Uterus (tissue), 7 donors: ENCODE measurements around a stretch of chr10.

GRCh38 chr10:104339056-104339455 is 791 bp upstream of the ITPRIP start:
- PRO-cap, 4 experiments, result peak in 3 of 4 experiments; most common plus-strand start chr10:104339339 (in 2); most common minus-strand start chr10:104339201 (in 1)
- RAMPAGE, long total RNA, 2 experiments, result no peak in any of the 2 experiments
- RRBS, result no CpG with 5 or more reads among the region's 20 CpGs

DNA sequence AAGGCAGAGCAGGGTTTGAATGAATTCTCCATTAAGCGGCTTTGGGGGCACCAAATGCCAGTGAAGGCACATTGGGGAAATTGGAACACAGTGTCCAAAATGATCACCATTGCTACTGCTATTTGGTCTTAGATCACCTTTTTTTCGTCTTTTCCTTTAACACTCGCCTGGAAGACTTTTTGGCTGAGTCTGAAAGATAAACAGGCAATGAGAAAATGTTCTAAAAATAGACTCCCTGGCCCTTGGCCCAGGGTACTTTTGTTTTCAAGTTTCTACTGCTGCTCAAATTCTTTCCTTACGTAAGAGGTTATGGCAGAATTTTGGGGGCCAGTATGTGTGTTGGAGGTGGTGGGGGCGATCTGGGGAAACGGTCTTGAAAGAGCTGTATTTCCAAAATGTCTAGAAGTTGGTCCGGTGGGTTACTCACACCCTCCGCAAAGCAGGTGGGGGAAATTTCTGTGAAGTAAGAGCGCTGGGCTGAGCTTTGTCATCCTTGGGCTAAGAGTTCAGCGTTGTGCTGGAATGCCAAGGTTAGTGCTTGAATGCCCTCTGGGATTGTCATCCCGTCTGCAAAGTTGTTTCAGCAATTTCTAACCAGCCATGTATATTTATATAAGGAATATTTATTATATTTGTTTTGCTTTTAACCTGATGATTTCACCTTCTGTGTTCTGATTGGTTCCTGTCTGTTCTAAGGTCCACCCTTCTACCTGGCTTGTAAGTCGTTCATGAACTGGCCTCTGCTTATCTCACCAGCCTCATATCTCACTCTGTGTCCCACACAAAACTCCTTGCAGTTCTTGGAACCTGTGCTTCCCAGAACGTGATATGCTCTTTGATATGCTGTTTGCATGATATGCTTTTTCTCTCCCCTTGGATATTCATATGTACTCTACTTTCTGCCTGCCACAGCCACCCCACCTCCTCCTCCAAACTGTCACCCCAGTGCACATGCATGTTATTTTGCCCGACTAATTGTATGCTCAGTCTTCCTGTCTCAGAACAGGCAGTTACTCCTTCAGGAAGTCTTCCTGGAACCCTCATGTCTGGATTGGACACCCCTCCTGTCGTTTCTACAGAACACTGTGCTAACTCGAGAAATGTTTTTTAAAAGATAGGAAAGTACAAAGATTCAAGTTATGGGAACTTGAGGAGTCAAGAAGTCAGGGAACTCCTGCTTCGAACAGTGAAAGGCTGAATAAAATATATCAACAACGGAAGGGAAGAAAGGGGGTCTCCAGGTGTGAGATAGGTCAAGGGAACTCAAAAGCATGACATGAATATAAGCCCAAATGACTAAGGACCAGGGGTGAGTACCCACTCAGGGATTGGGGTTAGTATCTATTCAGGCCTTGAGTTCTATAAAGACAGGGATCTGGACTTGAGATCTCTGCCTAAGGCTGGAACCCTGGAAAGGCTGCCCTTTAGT is 1.7 kb upstream of the ITPRIP start:
- PRO-cap, 4 experiments, result peak in 3 of 4 experiments; most common plus-strand start position 298 of the sequence (in 1); most common minus-strand start position 181 of the sequence (in 1)
- RAMPAGE, long total RNA, 2 experiments, result no peak in any of the 2 experiments
- RRBS, result no CpG with 5 or more reads among the region's 18 CpGs

- PRO-cap, 4 experiments, result no peak in any of the 4 experiments
- RAMPAGE, long total RNA, 2 experiments, result no peak in any of the 2 experiments
- RRBS, result no CpG with 5 or more reads among the region's 12 CpGs
Observed at GRCh38 chr10:104735104-104735673, 94.1 kb downstream of the SORCS3 start.

DNA sequence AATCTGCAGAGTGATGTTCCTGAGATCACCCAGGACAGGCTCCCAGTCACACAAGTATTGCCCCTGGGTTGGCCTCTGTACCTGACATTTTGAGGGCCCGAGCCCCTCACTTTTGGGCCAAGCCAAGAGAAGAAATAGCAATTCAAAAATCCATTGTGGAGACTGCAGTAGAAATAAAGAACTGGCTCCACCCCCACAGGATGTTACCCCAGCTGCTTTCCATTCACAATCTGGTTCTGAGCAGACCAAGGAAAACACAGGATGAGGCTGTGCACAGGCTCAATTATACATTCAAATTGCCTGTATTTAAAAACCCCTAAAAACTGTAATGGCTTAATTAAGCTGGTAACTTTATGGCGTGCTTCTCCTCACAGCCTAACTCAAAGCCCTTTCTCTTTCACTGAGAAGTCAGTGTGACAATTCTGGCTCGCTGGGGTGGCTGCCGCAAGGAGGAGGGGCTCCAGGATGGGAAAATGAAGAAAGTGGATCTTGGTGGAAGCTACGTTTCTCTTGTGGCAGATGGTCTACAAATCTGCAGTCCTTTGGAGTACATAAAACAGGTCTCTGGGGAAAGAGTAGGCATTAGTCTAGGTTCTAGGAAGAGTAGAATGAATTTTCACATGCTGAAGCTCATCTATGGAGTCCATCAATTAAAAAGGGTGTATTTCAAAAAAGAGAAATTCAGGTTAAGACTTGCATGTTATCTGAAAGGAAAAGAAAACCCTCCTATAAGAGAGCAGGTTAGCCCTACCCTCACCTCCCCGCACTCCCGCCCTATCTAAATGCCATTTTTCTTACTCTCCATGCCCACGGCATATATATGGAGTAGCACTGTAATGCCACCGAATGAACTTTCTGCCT is 1191.0 kb downstream of the SORCS1 start:
- PRO-cap, 4 experiments, result no peak in any of the 4 experiments
- RAMPAGE, long total RNA, 2 experiments, result no peak in any of the 2 experiments
- RRBS, result no CpG with 5 or more reads among the region's 9 CpGs

DNA sequence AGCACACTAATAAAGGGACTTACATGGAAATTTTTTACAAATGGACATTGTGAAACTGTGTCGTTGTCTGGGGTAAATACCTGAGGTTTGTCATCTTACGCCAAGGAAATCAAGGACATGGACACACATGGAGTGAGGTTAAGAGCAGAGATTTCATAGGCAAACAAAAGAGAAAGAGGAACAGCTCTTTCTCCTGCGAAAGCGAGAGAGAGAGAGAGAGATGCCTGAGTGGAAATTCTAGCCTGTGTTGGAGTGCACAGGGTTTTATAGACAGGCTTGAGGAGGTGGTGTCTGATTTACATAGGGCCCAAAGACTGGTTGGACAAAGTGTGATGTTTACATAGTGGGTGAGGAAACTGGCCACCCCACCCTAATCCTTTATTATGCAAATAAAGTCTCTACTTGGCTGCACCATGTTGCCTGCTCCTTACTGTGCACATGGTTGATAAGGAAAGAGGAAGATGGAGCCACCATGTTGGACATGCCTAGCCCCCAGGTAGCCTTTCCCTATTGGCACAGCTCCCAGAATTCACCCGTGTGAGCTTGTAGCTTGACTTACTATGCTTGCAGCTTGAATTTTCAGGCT is 967.8 kb upstream of the SORCS1 start:
- PRO-cap, 4 experiments, result no peak in any of the 4 experiments
- RAMPAGE, long total RNA, 2 experiments, result no peak in any of the 2 experiments
- RRBS, result no CpG with 5 or more reads among the region's 5 CpGs

- PRO-cap, 4 experiments, result peak in 1 of 4 experiments; most common plus-strand start chr10:109282828 (in 1)
- RAMPAGE, long total RNA, 2 experiments, result no peak in any of the 2 experiments
Observed at GRCh38 chr10:109282660-109283086, 640.6 kb downstream of the XPNPEP1 start.

- PRO-cap, 4 experiments, result no peak in any of the 4 experiments
- RAMPAGE, long total RNA, 2 experiments, result no peak in any of the 2 experiments
- RRBS, result no CpG with 5 or more reads among the region's 3 CpGs
Observed at GRCh38 chr10:109740370-109740825, 182.9 kb downstream of the XPNPEP1 start.

DNA sequence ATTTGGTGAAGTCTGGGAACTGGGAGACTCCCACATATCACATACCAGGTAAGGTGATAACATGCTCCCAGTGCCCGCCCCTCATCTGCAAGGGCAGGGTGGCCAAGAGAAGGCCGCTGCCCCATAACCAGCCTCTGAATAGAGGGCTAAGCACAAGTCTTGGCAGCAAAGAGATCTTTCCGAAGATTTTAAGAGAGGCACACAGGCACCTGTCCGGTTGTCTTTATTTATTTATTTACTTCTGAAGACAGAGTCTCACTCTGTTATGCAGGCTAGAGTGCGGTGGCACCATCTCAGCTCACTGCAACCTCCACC is 34.4 kb downstream of the XPNPEP1 start:
- PRO-cap, 4 experiments, result no peak in any of the 4 experiments
- RAMPAGE, long total RNA, 2 experiments, result no peak in any of the 2 experiments
- RRBS, result no CpG with 5 or more reads among the region's 5 CpGs

DNA sequence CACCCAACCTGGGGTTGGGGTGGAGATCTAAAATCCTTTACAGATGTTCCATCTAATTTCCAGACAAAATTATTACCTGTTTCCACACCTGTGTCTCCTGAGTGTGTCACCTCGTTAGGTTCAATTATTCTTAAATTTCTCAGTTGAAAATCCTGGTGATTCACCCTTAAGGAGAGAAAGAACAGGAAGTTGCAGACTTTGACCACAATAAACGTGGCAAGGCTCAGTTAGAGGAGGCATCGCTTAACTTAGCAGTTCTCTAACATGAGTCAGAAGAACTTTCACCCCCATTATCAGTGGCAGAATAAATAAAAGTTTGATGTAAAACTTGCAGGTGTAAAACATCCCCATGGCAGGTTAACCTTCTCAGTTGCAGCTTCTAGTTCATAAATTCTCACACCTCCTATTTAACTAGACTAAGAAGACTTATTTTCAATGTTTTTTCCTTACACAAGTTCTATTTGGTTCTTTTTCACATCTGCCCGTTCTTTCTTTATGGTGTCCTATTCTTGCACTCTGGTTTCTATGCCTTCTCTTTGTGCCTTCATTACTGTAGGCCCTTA is 8.3 kb downstream of the XPNPEP1 start:
- PRO-cap, 4 experiments, result no peak in any of the 4 experiments
- RAMPAGE, long total RNA, 2 experiments, result no peak in any of the 2 experiments
- RRBS, result no CpG with 5 or more reads among the region's 4 CpGs

GRCh38 chr10:110006628-110007534 is 903 bp upstream of the ADD3 start:
- PRO-cap, 4 experiments, result peak in 4 of 4 experiments; most common plus-strand start chr10:110007209 (in 4); most common minus-strand start chr10:110006806 (in 1)
- RAMPAGE, long total RNA, 2 experiments, result no peak in any of the 2 experiments
- RRBS, result 5% methylated on average over 6 of the region's 40 CpGs

- PRO-cap, 4 experiments, result no peak in any of the 4 experiments
- RAMPAGE, long total RNA, 2 experiments, result no peak in any of the 2 experiments
- RRBS, result no CpG with 5 or more reads among the region's 2 CpGs
Observed at GRCh38 chr10:110204042-110204395, 3.4 kb upstream of the MXI1 start.

DNA sequence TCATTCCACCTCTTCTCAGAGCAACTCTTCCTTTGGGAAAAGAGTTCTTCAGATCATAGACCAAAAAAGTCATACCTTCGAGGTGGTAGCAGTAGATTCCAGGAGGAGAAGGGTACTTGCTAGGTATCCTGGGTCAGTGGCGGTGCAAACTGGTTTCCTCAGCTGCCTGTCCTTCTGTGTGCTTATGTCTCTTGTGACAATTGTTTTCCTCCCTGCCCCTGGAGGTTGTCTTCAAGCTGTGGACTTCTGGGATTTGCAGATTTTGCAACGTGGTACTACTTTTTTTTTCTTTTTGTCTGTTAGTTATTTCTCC is 13.4 kb downstream of the DUSP5 start:
- PRO-cap, 4 experiments, result no peak in any of the 4 experiments
- RAMPAGE, long total RNA, 2 experiments, result no peak in any of the 2 experiments
- RRBS, result no CpG with 5 or more reads among the region's 3 CpGs

DNA sequence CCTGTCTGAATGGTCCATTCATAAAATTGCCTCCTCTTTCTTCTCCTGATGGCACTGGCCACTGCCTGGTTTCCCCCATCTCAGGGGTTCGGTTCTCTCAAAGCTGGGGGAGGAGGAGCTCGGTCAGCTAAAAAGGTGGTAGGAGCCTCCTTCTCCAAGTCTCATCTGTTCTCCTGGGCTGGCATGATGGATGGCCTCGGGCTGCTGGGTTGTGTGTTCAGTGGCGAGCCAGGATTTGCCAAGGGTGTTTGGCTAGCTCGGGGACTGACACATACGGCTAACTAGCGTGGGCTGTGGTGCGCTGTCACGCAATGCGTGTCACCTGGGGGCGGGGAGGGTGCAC is 36.2 kb downstream of the RBM20 start:
- PRO-cap, 4 experiments, result no peak in any of the 4 experiments
- RAMPAGE, long total RNA, 2 experiments, result no peak in any of the 2 experiments
- RRBS, result no CpG with 5 or more reads among the region's 11 CpGs

- PRO-cap, 4 experiments, result no peak in any of the 4 experiments
- RAMPAGE, long total RNA, 2 experiments, result no peak in any of the 2 experiments
- RRBS, result no CpG with 5 or more reads among the region's 6 CpGs
Observed at GRCh38 chr10:110684529-110685027, 40.4 kb downstream of the RBM20 start.

- PRO-cap, 4 experiments, result no peak in any of the 4 experiments
- RAMPAGE, long total RNA, 2 experiments, result no peak in any of the 2 experiments
- RRBS, result no CpG with 5 or more reads among the region's 10 CpGs
Observed at GRCh38 chr10:110730487-110731210, 86.5 kb downstream of the RBM20 start.

DNA sequence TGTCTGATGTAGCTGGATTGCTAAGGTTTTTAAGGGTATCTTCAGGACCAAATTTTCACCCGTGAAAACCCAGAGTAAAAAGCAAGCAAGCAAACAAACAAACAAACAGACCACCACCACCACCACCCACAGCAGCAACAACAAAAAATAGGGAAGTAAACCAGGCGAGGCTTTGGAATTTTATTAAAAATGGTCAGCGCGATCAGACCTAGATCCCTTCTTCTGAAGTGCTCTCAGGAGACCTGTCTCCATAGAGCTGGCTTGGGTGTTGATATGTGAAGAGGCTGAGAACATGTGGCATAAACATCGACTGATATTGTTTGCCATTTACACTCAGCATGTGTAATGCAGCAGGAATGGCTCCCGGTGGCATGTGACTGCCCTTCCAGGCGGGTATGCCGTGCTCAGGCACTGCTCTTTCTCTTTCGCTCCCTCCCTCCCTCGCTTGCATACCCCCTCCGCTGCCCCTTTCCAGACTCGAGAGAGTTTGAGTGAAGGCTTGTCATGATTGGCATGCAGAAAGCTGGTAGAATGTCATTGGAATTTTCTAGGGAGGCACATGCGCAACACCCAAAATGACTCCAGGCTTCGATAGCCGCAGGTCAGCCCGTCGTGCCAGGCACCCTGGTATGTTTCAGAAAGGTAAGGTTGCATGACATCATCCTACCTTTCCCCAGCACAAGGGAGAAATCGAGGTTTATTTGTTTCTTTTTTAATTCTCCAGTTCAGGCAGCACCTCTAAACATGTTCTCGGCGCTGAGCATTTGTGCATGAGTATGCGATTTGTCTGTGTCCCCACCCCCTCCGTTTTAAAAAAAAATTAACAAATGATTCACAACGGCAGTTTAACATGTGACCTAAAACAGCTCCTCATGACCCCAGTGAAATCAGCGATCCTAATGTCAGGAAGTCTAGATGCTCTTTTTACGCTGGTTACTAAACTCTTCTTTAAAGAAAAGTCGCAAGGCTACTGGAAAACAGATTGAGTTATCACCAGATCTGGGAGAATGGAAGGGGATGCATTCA is 107.2 kb upstream of the PDCD4 start:
- PRO-cap, 4 experiments, result no peak in any of the 4 experiments
- RAMPAGE, long total RNA, 2 experiments, result no peak in any of the 2 experiments
- RRBS, result no CpG with 5 or more reads among the region's 26 CpGs

DNA sequence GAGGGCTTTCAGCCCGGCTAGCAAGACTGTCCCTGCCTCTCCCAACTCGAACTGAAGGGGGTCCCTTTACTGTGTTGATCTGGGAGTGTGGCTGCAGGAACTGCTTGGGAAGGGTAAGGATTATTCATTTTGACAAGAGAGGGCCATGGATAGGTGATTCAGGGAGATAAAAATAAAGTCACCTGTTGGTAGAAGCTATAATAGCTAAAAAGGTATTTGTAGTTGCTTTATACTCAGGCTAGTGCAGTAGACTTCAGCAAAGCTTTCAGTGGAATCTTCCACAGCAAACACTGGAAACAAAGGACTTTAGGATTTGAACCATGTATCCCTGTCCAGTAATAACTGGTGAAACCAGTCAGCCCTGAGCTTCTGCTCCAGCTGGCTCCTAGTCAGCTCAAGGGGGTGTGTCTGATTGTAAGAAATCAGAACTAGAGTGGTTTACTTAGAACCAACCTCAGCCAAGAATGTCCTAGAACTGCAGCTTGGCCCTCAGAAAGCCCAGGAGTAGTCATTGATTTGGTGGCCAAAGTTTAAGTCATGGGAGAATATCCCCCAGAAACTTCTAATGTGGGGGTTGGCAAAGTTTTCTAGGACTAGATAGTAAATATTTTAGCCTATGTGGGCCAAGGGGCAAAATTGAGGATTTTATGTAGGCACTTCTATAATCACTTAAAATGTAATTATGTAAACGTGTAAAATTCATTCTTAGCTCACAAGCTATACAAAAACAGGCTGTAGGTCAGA is 52.9 kb upstream of the PDCD4 start:
- PRO-cap, 4 experiments, result peak in 2 of 4 experiments; most common plus-strand start position 457 of the sequence (in 2); most common minus-strand start position 292 of the sequence (in 1)
- RAMPAGE, long total RNA, 2 experiments, result no peak in any of the 2 experiments
- RRBS, result no CpG with 5 or more reads among the region's 3 CpGs

- PRO-cap, 4 experiments, result peak in 3 of 4 experiments; most common plus-strand start chr10:110820488 (in 2); most common minus-strand start chr10:110820347 (in 1)
- RAMPAGE, long total RNA, 2 experiments, result no peak in any of the 2 experiments
- RRBS, result no CpG with 5 or more reads among the region's 7 CpGs
Observed at GRCh38 chr10:110820018-110820658, 51.6 kb upstream of the PDCD4 start.

- PRO-cap, 4 experiments, result peak in 1 of 4 experiments; most common minus-strand start chr10:110822422 (in 1)
- RAMPAGE, long total RNA, 2 experiments, result no peak in any of the 2 experiments
- RRBS, result no CpG with 5 or more reads among the region's 9 CpGs
Observed at GRCh38 chr10:110822072-110823036, 49.4 kb upstream of the PDCD4 start.

GRCh38 chr10:110841597-110842253 is 30.0 kb upstream of the PDCD4 start:
- PRO-cap, 4 experiments, result no peak in any of the 4 experiments
- RAMPAGE, long total RNA, 2 experiments, result no peak in any of the 2 experiments
- RRBS, result no CpG with 5 or more reads among the region's 8 CpGs